Skeletal muscle satellite cell (primary cell): ENCODE results near the gene RFC2.

DNA sequence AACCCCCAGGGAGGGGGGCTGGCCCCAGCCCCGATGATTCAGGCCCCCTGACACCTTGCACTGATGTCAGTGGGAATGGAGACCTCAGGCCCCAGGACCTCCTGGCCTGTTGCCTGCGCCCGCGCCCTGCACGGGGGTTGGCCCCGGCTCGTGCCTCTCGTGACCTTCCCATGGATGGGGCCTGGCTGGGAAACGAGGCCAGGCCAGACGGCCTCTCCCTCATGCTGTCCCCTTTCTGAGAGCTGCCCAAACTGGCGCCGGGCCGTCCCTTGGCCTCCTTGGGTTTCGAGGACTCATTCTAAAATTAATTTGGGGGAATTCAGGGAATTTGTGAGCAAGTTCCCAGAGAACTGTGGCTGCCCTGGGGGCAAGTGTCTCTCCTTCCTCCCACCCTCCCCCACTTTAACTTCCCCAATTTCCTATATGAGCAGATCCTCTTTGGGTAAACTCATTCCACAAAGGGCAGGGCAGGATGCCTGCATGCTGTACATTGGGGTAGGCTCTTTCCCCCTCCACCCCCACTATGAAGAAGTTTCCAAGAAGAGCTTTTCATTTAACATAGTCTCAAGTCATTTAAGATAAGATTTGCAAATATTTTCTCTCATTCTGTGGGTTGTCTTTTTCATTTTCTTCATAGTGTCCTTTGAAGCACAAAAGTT is 34.3 kb downstream of the TMEM270 start:
- CAGE, long polyA plus RNA: no peak

- CAGE, long polyA plus RNA: no peak
These were observed 38.9 kb downstream of the TMEM270 start for GRCh38 chr7:73899712-73900346.

- CAGE, long polyA plus RNA: no peak
These were observed 55.7 kb downstream of the TMEM270 start for GRCh38 chr7:73916511-73917140.

- CAGE, long polyA plus RNA: no peak
These were observed 25.4 kb upstream of the ELN start for GRCh38 chr7:74002466-74003143.

DNA sequence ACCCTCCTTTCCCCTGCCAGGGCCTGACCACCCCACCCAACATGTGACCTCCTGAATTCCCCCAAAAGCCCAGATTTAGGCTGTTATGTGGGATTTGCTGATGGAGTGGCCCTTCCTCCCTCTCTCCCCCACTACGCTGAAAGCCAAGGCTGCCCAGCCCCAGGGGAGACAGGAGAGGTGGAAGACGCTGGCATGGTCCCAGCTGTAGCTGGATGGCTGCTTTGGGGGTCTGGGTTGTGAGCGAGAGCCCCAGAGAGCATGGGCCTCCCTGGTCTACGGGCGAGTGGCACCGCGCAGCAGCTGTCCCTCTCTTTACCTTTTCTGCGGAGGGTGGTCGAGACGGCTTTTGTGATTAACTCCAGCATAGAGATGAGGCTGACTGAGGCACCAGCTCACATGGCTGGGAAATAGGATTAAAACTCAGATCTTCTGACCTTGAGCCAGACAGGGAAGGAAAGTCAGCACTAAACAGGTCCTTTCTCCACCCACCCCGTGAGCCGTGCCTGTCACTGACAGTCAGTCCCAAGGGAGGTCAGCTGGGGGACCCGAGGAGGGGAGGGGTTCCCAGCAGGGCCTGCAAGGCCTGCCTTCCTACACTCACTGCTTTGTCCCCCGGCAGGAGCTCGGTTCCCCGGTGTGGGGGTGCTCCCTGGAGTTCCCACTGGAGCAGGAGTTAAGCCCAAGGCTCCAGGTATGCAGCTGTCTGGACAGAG is 16.8 kb downstream of the ELN start:
- CAGE, long polyA plus RNA: no peak

DNA sequence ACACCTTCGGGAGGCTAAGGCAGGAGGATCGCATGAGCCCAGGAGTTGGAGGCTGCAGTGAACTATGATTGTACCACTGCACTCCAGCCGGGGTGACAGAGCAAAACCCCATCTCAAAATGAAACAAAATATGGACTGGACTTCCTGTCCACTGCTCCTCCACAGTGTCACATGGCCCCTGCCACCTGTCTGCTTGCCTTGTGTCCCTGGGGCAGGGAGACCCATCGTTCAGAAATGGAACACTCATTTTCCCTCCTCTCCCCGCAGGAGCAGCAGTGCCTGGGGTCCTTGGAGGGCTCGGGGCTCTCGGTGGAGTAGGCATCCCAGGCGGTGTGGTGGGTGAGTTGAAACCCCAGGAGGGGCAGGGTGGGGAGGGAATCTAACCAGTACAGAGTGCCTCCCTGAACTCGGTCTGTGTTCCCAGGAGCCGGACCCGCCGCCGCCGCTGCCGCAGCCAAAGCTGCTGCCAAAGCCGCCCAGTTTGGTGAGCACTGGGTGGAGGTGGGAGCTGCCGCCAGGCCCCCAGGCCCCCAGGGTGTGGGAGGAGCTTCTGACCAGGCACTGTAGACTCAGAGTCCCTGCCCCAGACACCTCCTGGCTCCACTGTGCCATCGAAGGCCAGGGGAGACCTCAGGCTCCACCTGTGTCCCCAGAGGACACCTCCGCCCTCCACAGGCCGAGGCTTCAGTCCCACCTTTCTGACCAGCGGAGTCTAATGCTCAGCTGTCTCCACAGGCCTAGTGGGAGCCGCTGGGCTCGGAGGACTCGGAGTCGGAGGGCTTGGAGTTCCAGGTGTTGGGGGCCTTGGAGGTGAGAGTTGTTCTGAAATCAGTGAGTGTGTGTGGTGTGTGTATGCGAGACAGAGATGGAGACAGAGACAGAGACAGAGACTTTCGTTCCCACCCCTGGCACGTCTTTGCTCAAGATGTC is 20.5 kb upstream of the LIMK1 start:
- CAGE, long polyA plus RNA: no peak

DNA sequence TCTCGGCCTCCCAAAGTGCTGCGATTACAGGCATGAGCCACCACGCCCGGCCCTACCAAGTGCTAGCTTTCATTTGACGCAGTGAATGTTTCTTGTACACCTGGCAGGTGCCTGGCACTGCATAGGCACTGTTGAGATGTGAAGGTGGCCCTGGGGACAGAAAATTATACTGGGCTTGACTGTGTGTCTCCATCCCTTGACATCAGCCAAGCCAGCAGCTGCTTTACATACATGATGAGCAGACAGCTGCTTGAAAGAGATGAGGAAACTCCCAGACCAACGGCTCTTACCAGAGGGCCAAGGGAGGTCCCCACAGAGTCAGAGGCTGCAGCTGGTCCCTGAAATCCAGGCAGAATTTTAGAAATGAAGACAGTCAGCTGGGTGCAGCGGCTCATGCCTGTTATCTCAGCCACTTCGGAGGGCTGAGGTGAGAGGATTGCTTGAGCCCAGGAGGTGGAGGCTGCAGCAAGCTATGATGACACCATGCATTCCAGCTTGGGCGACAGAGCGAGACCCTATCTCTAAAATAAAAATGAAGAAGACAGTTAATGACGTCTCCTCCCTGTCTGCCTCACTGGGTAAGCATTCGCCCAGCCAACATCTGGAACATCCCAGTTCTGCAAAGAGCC is 17.5 kb downstream of the LIMK1 start:
- CAGE, long polyA plus RNA: no peak

GRCh38 chr7:74134104-74134361 is 40.1 kb upstream of the EIF4H start:
- CAGE, long polyA plus RNA: no peak

DNA sequence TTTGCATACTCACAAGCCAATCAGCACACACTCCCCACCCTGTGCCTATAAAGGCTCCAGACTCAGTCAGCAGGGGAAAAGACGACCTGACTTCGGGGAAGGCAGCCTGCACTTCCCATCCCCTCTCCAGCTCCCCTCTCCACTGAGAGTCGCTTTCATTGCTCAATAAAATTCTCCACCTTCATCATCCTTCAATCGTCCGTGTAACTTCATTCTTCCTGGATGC is 34.9 kb upstream of the EIF4H start:
- CAGE, long polyA plus RNA: no peak

- CAGE, long polyA plus RNA: no peak
These were observed 10.9 kb downstream of the LAT2 start for GRCh38 chr7:74220576-74221312.

DNA sequence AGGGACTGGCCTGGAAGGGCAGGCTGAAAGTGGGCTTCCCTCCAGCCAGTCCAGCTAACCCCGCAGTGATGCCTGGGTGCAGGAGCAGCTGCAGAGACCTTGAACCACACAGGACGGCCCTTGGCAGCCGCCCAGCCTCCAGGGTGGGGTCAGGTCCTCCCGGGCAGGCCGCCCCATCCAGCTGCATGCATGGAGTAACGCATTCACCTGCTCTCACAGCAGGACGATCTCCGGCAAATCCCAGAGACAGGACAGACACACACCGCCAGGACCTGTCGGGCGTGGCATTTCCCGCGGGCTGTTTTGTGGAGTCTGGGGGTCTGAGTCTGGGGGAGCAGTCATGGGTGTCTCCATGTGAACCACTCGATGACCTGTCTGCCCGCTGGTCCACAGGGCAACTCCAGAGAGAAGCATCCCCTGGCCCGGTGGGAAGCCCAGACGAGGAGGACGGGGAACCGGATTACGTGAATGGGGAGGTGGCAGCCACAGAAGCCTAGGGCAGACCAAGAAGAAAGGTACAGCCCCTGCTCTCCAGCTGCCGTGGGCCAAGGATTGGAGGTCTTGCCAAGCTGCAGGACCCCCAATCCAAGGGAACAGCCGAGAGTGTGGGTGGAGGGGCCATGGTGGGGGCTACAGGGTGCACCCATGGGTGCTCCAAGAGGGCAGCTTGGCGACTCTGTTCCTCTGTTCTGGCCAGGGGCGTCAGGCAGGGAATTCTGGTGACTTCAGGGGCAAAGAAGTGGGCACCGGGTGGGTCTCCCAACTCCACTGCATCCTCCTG is 14.6 kb downstream of the LAT2 start:
- CAGE, long polyA plus RNA: no peak

GRCh38 chr7:74253967-74255137 is at the start of gene RFC2:
Gene RFC2, minus strand, starts transcription at chr7:74254399.
- CAGE, long polyA plus RNA: start-site peak on the minus strand at chr7:74254377-74254405, 123 and 133 reads in 2 replicates

DNA sequence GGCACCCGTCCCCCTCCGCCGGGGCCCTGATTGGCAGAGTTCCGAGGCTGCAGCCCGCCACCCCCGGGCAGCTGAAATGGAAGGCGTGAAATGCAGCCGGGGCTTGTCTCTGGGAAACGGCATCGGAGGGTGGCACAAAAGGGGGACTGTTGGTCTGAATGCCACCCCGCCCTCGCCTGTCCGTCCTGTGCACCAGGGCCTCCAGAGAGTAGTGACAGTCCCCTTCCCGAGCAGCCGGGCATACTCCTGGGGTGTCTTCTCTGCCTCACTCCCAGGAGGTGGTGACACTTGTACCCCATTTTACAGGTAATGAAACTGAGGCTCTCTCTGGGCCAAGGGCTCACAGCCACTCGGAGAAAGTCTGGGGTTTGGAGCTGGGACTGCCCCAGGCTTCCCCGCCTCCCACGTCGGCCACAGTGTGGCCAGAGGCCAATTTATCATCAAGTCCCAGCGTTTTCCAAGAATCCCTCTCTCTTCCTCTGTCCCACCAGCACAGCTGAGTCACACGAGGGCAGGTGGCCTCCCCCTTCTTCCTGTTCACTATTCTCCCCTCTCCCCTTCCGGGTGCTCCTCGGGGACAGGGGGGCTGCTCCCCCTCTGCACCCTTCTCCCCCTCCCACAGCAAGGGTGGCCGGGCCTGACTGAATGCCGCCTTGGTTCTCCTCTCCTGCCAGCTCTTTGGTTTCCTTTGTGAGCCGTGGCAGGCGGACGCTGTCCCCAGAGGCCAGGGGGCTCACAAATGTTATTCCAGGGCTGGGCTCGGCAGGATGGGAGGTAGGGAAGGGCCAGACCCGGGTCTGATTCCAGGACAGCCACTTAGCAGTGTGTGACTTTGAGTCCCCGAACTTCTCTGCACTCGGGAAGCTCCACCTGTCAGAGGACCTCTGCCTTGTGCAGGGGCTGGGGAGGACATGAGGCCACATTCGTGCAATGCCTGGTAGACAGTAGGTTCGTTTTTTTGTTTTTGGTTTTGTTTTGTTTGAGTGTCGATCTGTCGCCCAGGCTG is 17.6 kb downstream of the CLIP2 start:
- CAGE, long polyA plus RNA: no peak

DNA sequence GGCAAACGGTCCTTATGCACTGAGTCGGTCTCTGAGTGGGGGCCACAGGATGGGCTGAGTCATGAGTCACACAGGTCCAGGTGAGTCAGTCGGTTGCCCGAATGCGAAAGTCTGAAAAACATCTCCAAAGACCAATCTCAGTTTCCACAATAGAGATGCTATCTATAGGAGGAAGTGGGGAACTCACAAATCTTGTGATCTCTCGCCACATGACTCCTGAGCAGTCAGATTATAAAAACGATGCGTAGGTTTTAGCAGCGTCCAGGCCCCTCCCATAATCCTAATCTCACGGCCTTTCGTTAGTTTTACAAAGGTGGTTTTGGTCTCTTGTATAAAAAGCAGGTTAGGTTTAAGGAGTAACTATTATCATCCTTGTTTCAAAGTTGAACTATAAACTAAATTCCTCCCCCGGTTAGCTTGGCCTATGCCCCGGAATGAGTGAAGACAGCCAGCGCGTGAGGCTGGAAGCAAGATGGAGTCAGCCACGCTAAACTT is 1.2 kb upstream of the GTF2IRD1 start:
- CAGE, long polyA plus RNA: no peak

GRCh38 chr7:74655650-74655989 is 1.9 kb upstream of the GTF2I start:
- CAGE, long polyA plus RNA: no peak

GRCh38 chr7:74656287-74656834 is 1.2 kb upstream of the GTF2I start:
- CAGE, long polyA plus RNA: no peak

DNA sequence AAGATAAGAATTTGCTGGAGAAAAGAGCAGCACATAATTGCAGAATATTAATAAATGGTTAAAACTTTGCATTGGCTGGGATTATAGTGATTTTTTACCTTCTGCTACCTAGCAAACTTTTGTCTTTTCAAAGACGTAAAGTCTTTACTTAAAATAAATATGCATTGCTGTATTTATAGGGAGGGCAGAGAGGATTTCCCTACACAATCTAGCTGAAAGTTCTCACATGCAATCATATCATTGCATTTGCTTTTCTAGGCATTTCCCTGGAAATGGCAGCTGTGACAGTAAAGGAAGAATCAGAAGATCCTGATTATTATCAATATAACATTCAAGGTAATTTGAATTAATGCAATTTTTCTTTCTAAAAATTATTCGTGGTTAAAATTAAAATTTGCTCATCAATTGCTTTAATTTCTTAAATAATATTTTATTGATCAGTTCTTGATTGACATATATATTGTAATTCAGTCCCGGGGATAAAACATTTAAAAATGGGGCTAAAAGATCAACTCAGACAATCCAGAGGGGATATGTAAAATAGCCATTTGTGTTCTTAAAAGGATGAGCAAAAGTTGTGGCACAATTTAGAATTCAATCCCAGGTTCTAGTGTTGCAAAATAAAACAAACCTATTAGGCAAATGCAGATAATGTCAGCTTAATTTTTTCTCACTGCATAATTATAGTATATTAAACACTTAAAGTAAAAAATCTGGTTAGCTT is 53.4 kb downstream of the GTF2I start:
- CAGE, long polyA plus RNA: no peak

DNA sequence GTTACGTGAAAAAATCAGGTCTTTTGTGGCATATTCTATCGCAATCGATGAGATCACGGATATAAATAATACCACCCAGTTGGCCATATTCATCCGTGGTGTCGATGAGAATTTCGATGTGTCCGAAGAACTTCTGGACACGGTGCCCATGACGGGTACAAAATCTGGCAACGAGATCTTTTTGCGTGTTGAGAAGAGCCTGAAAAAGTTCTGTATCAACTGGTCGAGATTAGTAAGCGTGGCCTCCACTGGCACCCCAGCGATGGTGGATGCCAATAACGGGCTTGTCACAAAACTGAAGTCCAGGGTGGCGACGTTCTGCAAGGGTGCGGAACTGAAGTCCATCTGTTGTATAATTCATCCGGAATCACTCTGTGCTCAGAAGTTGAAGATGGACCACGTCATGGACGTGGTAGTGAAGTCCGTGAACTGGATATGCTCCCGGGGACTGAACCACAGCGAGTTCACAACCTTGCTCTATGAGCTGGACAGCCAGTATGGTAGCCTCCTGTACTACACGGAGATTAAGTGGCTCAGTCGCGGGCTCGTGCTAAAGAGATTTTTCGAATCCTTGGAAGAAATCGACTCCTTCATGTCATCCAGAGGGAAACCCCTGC is 55.8 kb downstream of the GTF2IRD2B start:
- CAGE, long polyA plus RNA: no peak

DNA sequence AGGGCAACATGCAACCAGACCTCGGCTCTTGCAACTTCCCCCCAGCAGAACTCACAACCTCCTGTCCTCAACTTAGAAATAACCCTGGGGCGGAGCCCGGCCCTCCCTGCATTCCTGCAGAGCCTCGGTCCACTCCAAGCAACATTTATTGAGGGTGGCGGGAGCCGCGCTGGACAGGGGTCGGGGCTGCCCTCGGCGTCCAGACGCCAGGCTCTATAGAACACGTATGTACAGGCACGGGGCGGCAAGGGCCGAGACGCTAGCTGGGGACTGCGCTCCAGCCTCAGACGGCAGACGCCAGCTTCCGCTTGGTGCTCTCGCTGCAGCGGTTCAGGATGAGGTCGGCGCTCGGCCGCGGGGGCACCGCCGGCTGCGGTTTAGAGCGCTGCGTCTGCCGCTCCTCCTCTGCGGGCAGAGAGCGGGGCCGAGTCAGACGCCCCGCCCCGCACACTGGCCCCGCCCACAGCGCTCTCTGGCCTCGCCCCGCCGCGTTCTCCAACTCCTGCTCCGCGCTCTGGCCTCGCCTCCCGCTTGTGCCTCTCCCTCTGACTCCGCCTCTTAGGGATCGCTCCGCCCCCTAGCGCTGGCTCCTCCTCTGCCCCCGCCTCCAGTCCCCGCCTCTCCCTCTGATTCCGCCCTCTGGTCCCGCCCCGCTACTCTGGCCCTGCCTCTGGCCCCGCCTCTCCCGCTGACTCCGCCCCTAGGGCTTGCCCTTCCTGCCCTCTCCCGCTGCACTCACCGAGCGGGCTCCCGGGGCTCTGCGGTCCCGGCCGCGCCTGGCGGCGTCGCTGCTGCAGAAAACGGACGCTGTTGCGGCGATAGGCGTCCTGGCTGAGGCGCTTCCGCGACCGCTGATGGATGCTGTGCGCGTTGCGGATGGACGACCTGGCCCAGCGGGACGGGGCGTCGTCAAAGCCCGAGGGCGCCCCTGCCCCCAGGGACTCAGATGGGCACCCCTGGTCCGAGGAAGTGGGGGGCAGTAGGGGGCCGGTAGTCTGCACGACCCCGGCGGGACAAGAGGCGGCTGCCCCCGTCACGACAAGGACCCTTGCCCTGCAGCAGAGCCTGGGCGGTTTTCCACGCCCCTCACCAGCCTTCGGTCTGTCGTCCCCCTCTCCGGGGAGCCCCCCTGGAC is 64.5 kb downstream of the GTF2IRD2B start:
- CAGE, long polyA plus RNA: no peak

GRCh38 chr7:75419897-75420585 is 24.6 kb downstream of the TRIM73 start:
- CAGE, long polyA plus RNA: no peak